LUHMES (cell line): Measurements from ENCODE around the genes SCYL1 and SNX32.

GRCh38 chr11:65506981-65507513, 17.8 kb upstream of the SCYL1 start:
- PRO-cap, result unidirectional peak, plus-strand start at chr11:65507440

DNA sequence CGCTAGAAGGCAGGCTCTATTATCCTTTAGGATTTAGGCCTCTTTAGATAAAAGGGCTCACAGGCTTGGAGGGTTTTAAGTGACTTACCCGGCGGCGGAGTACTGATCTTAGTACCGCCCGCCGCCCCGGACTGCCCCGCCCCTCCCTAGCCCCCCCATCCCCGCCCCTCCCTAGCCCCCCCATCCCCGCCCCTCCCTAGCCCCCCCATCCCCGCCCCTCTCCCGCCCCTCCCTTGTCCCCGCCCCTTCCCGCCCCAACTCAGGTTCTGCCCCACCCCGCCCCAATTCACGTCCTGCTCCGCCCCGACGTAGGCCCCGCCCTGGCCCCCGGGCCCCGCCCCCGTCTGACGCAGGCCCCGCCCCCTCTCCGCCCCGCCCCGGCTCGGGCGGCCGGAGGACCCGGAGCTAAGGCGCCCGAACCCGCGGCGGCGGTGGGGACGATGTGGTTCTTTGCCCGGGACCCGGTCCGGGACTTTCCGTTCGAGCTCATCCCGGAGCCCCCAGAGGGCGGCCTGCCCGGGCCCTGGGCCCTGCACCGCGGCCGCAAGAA, at the start of gene SCYL1:
SCYL1 (plus strand) TSS at position 370 of the 550 bp plus-strand sequence.
- PRO-cap, result bidirectional peak, plus-strand start at position 360 of the sequence, minus-strand start at position 134 of the sequence

DNA sequence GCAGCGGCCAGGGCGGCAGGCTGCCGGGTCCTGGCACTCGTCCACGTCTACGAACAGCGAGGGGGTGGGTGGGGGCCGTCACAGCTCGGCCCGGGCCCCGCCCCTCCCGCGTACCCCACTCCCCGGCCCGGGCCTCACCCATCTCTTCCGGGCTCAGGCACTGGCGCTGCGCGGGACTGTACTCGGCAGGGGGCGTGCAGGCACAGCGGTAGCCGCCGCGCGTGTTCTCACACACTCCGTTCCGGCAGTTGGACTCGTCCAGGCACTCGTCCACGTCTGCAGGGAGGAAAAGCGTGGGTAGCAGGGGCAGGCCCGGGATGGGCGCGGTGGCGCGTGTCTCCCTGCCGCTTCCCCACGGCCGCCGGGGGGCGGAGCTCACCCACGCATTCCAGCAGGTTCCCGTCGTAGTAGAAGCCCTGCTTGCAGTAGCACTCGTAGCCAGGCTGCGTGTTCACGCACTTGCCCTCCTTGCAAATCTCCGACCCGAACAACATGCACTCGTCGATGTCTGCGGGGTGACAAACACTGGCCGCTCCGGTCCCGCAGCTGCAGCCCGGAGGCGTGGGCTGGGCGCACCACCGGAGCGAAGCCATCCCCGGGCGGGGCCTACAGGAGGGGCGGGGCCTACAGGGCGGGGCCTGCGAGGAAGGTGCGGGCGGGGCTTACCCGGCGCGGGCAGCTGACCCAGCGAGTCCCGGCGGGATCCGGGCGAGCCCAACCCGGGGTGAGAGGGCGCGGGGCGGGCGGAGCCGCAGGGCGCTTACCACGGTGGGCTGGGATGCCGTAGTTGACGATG, 15.4 kb downstream of the SCYL1 start:
- PRO-cap, result bidirectional peak, plus-strand start at position 689 of the sequence, minus-strand start at position 528 of the sequence

DNA sequence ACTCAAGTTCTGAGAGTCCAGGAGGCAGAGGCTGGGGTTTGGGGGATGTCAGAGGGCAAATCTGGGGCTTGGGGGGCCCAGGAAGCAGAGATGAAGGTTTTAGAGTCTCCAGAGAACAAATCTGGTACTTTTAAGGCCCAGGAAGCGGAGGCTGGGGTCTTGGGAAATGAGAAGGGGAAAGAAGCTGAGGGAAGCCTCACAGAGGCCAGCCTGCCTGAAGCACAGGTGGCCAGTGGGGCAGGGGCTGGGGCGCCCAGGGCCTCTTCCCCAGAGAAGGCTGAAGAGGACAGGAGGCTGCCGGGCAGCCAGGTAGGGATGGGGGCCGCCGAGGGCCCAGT, 7.6 kb downstream of the EHBP1L1 start:
- PRO-cap, result no peak

DNA sequence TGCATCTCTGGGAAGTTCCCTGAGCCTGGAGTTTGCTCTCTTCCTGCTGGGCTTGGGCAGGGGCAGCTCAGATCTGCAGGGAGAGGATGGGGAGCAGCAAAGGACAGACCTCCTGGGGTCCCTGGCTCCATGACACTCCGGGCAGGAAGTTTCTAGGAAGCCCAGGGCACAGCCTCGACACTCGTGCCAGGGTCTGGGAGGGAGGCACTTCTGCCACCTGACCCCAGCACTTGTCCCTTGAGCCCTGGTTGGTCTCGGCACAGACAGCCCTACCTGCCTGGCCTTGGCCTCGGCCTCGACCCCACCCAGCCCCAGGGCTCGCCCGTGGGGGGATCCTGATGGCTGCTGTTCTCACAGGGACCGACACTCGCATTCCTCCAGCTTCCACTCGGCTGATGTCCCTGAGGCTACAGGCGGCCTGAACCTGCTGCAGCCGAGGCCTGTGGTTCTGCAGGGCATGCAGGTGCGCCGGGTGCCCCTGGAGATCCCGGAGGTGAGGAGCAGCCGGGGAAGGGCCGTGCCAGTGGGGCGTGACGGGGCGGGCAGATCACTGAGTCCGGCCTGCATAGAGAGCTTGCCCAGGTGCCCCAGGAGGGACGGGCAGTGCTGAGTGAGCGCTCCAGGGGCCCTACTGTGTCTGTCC, 5.0 kb downstream of the PCNX3 start:
- PRO-cap, result no peak

DNA sequence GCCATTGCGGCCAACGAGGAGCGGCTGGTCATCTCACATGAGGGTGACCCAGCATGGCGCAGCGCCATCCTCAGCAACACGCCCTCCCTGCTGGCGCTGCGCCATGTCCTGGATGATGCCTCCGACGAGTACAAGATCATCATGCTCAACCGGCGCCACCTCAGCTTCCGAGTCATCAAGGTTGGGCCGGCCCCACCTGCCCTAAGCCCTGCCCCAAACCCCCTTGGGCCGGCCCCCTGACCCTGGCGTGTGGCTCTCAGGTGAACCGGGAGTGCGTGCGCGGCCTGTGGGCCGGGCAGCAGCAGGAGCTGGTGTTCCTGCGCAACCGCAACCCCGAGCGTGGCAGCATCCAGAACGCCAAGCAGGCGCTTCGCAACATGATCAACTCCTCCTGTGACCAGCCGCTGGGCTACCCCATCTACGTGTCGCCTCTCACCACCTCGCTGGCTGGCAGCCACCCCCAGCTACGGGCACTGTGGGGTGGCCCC, 2.6 kb upstream of the SIPA1 start:
- PRO-cap, result no peak

GRCh38 chr11:65794705-65794970, 7.8 kb downstream of the OVOL1 start:
- PRO-cap, result no peak

DNA sequence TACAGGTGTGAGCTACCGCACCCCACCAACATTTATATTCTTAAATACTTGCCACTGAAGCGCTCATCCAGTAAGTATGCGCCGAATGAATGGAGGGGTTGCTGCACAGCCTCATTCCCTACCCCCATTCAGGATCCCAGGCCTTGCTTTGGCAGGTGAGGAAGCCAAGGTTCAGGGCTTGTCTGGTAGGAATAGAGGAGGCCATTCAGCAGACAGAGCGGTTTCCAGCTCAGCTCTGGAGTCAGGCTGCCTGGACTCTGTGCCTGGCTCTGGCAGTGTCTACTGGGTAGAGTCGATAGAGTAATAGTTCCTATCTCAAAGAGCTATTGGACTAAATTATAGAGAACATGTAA, 6.8 kb upstream of the SNX32 start:
- PRO-cap, result no peak

DNA sequence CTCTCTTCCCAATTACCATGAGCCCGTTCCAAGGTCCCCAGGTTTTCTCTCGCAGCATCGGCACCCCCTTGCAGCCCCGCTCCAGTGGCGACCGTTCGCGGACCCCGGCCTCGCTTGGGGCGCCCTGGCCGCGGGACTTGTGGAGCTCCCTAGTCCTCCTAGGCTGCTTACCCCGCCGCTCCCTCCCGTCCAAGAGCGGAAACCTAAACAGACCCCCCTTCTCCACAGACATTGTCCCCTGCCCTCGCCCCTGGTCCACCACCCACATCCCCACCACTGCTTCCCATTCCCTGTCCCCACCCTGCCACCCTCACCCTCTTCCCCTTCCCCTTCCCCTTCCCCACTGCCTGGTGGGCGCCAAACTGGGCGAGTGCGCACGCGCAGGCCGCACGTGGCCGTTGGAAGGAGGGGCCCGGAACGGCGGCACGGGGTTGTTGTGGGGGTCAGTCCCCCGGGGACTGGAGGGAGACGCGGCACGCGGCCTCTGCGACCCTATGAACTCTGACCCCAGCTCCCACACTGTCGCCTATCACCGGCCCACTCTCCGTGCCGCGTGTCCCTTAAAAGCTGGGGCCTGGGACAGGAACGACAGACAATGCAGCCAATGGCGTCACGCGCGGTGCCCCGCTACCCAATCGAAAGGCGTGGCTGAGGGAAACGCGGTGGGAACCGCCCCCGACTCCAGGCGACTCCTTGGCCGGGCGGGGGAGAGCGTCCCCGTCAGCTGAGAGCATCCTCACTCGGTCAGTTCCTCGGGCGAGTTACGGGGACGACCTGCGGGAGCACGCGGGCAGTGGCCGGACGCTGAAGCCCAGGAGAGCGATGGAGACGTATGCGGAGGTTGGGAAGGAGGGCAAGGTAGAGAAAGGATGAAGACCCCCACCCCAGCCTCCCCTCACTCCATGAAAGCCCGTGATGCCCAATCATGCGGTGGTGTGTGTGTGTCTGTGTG, at the start of gene SNX32:
SNX32 (plus strand) TSS at position 720 of the 952 bp plus-strand sequence.
- PRO-cap, result bidirectional peak, plus-strand start at position 738 of the sequence, minus-strand start at position 346 of the sequence

- PRO-cap, result unidirectional peak, plus-strand start at chr11:65890896; bidirectional peak, plus-strand start at chr11:65891662, minus-strand start at chr11:65891391
Observed at GRCh38 chr11:65890769-65891614, 519 bp downstream of the CCDC85B start.

- PRO-cap, result bidirectional peak, plus-strand start at chr11:65962166, minus-strand start at chr11:65962059
Observed at GRCh38 chr11:65961839-65962365, 368 bp downstream of the SART1 start.

GRCh38 chr11:65964797-65965290, 3.3 kb downstream of the SART1 start:
- PRO-cap, result no peak

- PRO-cap, result no peak
Observed at GRCh38 chr11:65965532-65966747, 4.4 kb downstream of the SART1 start.

DNA sequence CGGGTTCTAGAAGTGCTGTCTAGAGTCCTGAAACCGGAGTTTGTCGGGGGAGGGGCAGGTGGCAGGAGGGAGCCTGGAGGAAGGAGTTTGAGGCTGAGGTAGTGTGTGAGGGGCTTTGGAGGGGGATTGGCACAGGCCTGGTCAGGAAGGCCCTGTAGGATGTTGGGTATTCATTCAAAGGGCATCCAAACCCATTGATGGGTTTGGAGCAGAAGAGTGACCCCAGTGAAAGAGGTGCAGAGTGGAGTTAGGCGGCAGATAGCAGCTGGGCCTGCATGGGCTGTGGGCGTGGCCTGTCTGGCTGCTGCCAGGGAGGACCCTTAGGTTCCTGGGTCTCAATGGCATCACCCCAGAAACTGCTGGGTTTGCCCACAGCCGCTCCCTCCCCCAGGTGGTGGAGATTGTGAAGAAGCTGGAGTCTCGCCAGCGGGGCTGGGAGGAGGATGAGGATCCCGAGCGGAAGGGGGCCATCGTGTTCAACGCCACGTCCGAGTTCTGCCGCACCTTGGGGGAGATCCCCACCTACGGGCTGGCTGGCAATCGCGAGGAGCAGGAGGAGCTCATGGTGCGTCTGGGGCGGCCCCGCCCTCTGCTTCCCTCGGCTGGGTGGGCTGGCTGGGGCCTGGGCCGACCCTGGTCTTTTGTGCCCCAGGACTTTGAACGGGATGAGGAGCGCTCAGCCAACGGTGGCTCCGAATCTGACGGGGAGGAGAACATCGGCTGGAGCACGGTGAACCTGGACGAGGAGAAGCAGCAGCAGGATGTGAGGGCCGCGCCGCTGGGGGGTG, 14.7 kb downstream of the SART1 start:
- PRO-cap, result no peak

GRCh38 chr11:66002618-66003195, 404 bp downstream of the BANF1 start:
- PRO-cap, result no peak

DNA sequence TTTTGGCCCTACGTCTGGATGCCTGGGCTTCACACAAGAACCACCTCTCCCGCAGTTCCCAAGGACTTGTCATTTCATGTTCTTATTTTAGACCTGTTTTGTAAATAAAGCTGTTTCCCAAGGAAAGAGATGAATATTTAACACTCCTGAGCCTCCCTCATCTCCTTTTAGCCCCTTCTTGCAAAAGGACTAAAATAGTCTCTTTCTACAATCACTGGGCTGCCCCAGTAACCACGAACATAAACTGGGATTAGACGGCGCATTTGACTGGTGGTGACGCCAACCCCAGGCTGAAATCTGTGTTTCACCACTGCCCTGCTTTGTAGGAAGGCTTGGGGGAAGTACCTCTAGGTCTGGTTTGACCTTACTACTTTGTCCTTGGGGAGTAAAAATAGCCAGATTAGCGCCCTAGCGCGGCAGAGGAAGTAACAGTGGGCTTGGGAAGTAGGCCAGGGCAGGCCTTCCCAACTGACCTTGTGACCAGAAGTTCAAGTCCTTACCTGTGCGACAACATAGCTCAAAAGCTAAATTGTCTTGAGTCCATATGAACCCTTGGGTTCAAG, 1.2 kb upstream of the PACS1 start:
- PRO-cap, result no peak

GRCh38 chr11:66111978-66112318, 41.9 kb downstream of the PACS1 start:
- PRO-cap, result no peak

DNA sequence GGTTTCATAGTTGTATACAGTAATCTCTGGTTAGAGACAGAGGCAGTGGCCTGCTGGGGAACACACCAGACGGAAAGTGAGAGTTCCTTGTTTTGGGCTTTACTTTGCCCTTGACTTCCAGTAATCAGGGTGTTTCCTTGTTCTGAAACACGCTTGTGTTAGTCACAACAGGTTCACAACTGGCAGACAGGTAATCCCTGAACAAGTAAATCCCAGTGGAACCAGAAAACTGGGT, 56.0 kb downstream of the PACS1 start:
- PRO-cap, result no peak

DNA sequence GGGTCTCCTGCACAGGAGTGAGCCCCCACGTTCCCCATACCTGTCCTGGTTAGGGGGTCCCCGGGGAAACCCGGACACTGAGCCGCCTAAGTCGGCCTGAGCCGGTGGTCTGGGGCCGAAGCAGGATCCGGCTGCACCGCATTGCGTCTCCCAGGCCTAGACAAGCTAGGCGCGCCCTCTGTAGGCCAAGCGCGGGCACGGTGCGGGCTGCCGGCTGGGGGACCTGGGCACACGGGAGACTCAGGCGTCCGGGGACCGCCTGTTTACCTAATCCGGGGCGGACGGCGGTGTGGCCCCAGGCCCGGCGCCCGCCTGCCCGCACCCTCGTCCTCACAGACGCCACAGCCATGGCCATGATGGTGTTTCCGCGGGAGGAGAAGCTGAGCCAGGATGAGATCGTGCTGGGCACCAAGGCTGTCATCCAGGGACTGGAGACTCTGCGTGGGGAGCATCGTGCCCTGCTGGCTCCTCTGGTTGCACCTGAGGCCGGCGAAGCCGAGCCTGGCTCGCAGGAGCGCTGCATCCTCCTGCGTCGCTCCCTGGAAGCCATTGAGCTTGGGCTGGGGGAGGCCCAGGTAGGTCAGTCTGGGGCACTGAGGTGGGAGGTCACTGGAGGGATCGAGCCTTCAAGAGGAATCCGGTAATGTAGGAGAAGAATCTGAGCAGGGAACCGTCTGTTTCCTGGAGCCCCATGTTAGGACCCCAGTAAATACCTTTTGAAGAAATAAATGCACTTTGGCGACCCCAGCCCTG, 921 bp downstream of the KLC2 start:
- PRO-cap, result no peak

- PRO-cap, result bidirectional peak, plus-strand start at chr11:66267775, minus-strand start at chr11:66267596; bidirectional peak, plus-strand start at chr11:66268114, minus-strand start at chr11:66268121; bidirectional peak, plus-strand start at chr11:66268638, minus-strand start at chr11:66268412
Observed at GRCh38 chr11:66267691-66268504, 541 bp upstream of the RAB1B start.